ENCODE measurements around a stretch of chr2.

GRCh38 chr2:28544360-28545661, 49.0 kb downstream of the PLB1 start:
- PRO-cap, result no peak
- RAMPAGE, long total RNA, 3 experiments, result no peak in any of the 3 experiments

- PRO-cap, result no peak
- RAMPAGE, long total RNA, 3 experiments, result no peak in any of the 3 experiments
These were observed 104.5 kb downstream of the PLB1 start for GRCh38 chr2:28600218-28600812.

DNA sequence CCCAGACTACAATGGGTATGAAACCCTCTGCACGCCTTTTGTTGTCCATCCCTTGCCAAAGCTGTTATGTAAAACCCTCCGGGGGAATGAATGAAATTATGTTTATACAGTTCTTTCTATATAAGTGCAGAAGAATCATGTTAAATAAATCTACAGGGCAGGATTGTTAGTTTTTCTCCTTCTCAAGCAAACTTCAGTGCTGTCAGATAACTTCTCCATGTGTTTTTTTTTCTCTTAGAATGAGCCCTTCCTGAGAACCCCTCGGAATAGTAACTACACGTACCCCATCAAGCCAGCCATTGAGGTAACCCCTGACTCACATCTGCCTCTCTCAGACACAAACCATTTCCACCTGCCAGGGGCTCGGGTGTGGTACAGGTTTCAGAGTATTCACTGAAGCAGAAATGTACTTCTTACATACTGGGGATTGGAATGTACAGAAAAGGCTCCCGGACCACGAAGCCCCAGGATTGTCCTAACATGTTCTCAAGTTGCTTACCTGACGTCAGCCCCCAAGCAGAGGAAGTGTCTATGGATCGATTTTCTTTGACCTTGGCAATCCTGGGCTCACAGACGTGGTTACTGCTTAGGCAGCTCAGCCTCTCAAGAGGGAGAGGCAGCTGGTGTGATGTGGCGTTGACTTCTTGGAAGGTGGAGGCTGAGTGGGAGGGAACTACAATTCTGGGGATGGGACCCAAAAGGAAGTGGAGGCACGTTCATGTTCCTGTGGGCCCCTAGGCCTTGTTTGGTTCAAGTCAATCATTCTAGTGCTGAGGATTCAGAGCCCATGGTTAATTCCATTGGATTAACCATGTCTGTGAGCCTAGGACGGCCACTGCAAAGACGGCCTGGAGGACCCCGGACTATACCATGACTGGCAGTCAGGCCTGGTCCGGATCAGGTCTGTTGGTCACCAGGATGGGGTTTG, 118.2 kb downstream of the PLB1 start:
- PRO-cap, result no peak
- RAMPAGE, long total RNA, 3 experiments, result no peak in any of the 3 experiments

DNA sequence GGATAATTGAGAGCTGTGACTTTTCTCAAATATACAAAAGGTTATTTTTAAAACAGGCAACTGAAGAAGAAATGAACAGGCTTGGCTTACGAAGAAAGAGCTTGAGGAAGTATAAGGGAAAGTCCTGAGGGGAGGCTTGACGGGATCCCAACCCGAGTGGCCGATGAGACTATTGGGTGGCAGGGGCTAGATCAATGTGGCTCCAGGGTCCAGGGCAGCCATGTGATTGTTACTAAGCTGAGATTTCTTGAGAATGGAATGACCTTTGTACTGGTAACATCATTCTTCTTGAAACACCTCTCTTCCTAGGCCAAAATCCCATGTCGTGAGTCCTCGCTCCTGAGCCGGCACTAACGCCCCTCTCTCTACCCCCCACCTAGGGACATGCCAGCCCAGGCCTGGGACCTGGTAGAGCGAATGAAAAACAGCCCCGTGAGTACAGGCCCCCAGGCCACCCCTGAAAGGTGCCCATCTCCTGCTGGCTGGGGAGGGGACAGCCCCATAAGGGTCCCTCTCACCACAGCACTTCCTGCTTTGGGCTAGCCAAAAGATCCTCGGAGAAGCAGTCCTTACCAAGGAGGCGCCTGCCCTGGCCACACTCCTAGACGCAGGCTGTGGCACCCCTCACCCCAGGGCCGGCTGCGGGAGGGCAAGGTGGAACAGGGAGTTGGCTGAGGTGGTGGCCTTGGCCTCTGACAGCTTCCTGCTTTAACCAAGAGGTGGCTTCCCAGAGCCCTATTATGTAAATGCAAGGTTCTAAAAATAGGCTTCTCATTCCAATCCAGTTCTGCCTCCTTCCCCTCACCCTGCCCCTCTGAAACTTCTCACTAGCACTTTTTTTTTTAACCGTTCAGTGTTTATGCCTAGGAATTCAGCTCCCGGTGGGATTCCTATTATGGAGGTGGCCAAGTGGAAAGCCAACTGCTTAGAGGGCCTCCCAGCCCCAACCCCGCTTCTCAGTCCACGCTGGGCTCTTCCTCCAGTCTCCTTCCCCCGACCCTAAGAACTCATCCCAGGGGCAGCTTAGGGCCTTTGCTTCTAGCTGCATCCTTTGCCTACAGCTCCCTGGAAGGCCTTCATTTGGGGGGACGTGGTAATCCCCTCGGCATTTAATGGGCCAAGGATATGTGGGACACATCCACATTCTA, 126.6 kb upstream of the PPP1CB start:
- PRO-cap, result bidirectional peak, plus-strand start at position 893 of the sequence, minus-strand start at position 713 of the sequence
- RAMPAGE, long total RNA, 3 experiments, result no peak in any of the 3 experiments

- PRO-cap, result no peak
- RAMPAGE, long total RNA, 3 experiments, result no peak in any of the 3 experiments
These were observed 89.6 kb upstream of the PPP1CB start for GRCh38 chr2:28661876-28662509.

DNA sequence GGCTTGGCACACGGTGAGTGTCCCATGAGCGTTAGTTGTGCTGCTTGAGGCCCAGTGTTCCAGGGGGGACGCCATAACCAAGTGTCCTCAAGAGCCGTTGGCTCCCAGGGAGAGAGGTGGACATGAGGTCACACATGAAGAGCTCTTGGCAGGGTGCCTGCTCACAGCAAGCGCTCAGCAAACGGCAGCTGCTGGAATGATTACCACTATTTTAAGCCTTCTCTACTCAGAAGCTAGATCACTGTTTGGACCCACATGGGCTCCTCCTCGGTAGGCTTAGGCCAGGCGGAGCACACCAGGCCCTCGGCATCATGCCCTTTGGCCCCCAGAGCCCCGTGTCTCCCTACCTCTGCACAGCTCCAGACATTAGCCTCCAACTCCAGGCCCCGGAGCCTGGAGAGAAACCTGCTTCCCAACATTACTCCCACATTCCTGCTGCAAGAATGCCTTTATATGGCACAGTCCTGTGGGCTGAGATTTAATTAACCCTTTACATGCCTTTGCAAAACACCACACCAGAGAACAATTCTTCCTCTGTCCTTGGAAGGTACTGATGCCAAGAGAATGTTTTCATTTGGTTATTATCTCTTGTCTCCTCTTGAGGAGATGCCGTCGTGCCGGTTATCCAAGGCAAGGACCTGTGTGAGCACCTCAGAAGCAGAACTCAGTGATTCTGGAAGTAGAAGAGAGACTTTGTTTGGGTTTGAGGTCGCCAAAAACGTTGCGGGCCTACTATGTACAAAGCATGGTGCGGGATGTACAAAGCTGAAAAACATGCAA, 68.3 kb upstream of the PPP1CB start:
- PRO-cap, result unidirectional peak, minus-strand start at position 402 of the sequence
- RAMPAGE, long total RNA, 3 experiments, result no peak in any of the 3 experiments

DNA sequence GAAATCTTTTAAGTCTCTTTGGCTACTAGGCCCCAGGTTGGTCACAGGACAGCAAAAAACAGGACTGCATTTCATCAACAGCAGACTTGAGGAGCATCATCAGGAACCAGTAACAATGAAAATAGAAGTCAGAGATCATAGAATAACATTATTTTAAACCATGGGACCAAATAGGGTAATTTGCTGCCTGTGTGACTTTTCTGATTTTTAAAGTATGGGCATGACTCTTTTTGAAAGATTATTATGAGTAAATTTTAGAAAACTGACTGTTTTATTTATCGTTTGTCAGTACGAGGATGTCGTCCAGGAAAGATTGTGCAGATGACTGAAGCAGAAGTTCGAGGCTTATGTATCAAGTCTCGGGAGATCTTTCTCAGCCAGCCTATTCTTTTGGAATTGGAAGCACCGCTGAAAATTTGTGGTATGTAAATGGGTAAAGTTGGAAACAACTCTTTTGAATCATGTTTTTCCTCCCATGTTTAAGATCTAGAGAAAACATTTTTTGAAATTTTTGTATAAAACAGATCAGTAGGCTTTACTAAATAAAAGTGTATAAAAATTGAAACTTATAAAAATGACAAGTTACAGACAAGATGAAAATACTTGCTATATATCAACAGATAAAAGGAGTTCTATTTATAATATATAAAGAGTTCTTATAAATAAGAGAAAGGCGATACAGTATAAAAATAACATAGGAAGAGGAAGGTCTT, 25.1 kb downstream of the PPP1CB start:
- PRO-cap, result no peak
- RAMPAGE, long total RNA, 3 experiments, result no peak in any of the 3 experiments

DNA sequence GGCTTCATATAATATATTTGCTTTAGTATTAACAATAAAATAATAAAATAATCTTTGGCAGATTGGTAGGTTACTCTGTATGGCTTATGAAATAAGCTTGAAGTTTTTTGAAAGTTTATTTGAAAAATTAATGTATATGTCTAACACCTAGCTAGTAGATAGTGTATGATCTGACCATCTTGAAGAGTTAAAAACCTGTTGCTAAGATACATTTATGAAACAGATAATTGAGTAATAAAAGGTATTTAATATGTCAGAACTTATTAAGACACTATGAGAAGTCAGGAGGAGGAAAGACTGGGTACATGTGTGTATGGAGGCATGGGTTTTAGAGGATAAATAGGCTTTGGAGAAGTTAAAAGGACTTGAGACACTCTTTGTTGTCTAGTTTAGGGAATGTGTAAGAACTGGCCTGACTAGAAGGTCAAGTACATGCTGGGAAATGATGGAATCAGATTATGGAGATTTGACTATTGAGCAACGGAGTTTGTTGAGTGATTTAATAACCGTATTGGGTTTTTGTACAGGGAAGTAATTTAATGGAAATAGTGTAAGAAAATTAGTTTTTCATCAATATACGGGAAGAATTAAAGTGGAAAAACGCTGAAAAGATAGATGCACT, 28.3 kb upstream of the SPDYA start:
- PRO-cap, result no peak
- RAMPAGE, long total RNA, 3 experiments, result no peak in any of the 3 experiments

DNA sequence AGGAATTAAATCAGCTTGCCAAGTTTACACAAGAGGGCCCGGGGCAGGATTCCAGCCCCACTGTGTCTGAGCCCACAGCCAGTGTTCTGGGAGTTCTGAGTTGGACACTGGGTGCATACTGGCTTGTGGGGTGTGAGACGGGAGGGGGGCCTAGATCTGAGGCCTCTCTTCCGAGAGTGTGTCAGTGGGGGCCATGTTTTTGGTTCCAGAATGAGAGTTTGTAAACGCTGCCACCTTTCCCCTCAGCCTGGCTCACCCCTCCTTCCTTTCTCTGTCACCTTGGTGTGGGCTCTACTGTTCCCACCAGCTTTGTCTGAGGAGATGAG, 10.1 kb downstream of the TOGARAM2 start:
- PRO-cap, result unidirectional peak, plus-strand start at position 91 of the sequence
- RAMPAGE, long total RNA, 3 experiments, result no peak in any of the 3 experiments

GRCh38 chr2:29014118-29014621, 33.1 kb downstream of the TOGARAM2 start:
- PRO-cap, result no peak
- RAMPAGE, long total RNA, 3 experiments, result no peak in any of the 3 experiments

- PRO-cap, result no peak
- RAMPAGE, long total RNA, 3 experiments, result start-site peak on the plus strand in 1 of 3 experiments, at chr2:29063291-29063301 at its widest, 7 reads per replicate
These were observed 11.3 kb downstream of the PCARE start for GRCh38 chr2:29062904-29063465.

GRCh38 chr2:29113732-29114490, 1.3 kb upstream of the CLIP4 start:
- PRO-cap, result no peak
- RAMPAGE, long total RNA, 3 experiments, result start-site peak on the plus strand in 1 of 3 experiments, at chr2:29114088-29114219 at its widest, 51 reads per replicate

DNA sequence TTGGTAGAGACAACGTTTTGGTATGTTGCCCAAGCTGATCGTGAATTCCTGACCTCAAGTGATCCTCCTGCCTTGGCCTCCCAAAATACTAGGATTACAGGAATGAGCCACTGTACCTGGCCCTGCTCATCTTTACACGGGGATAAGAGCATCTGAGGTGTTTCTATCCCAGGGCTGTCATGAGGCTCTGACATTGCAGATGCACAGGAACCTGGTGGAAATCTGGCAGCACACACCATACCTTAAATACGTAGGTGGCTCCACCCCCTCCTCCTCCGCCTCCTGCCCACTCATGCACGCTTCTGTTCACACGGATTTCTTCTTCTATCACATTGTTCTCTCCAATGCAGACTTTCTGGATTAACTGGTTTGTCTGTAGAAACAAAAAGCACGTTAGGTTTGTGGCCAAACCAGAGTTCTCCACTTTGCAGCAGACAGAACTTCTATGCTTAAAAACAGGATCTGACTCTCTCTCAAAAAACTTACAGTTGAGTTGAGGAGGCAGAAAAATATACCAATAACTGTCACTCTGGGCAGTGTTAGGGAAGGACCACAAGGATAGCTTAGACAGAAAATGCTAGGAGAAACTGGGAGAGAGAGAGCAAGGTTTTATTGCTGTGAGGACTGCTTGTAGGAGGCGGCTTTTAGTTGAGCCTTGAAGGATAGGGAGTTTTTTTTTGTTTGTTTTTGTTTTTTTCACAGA, 118.3 kb downstream of the CLIP4 start:
- PRO-cap, result no peak
- RAMPAGE, long total RNA, 3 experiments, result no peak in any of the 3 experiments

DNA sequence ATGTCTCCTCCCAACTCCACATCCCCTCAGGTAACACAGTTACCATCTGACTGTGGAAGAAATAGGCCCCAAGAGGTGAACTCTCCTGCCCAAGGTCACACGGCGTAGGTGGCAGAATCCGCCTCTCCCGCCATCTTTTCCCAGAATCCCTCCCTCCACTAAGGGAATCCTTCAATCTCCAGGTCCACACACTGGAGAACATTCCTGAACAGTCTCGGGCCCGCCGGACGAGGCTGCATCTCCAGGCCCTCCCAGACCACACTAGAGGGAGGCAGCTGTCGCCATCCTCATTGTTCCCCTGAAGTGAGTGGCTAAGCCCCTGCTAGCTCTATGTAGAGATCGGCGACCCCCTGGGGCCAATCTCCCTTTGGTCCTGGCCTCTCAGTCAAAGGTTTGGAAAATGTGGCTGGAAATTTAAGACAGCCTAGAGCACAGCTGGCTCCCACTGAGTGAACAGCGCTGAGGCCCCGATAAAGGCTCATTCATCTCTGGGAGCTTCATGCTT, 360.1 kb downstream of the CLIP4 start:
- PRO-cap, result no peak
- RAMPAGE, long total RNA, 3 experiments, result no peak in any of the 3 experiments

DNA sequence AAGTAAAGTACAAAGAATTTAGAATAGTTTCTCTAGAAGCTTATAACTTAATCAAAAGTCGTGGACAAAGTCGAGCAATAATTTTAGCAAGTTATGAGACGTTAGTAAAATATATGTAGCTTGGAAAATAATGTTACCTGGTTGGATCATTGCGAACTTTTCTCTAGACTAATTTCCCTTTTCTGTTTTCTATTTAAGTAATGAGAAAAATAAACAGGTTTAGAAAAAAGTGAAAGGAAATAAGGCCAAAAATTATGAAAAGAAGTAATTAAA, 1.7 kb downstream of the YPEL5 start:
- PRO-cap, result no peak
- RAMPAGE, long total RNA, 3 experiments, result no peak in any of the 3 experiments

DNA sequence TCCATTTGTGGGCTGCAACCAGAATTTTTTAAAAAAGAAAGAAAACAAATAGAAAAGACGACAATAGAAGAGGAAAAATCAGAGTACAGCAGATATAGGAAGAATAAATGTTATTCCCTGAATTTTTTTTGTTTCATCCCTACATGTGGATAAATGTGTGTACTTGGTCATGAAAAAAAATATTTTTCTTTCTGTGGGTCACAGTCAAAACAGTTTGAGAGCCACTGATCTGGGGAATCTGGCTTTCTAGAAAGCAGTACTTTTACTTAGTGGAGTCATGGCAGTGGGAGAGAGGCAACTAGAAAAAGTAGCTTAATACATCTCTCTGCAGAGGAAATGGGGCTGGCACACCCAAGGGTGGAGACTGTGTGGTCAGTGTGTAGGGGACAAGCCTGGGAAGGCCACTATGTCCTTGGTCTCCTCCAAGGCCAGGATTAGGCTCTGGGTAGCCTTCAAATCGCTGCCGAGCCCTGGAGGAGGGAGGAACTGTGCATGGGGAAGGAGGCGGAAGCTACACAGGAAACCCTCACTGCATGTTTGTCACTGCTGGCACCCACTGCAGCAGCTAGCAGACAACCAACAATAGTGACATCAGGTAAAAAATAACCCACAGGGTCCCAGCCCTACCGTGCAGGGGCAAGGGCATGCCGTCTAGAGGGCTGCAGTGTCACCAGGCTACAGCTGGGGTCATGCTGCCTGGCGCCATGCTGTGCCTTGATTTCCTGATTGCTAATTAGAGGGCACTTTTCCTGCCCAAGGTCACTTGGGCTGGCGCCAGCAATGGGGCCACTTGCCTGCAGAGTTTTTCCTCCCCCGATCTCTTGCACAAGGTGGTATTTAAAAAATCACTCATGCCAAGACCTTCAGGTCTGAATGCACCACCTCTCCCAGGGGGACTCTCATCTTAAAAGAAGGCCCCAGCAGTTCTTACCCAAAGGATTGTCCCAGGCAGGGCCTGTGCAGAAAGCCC, 34.8 kb downstream of the LBH start:
- PRO-cap, result no peak
- RAMPAGE, long total RNA, 3 experiments, result no peak in any of the 3 experiments

- PRO-cap, result no peak
- RAMPAGE, long total RNA, 3 experiments, result no peak in any of the 3 experiments
These were observed 107.9 kb downstream of the LBH start for GRCh38 chr2:30339285-30339484.

DNA sequence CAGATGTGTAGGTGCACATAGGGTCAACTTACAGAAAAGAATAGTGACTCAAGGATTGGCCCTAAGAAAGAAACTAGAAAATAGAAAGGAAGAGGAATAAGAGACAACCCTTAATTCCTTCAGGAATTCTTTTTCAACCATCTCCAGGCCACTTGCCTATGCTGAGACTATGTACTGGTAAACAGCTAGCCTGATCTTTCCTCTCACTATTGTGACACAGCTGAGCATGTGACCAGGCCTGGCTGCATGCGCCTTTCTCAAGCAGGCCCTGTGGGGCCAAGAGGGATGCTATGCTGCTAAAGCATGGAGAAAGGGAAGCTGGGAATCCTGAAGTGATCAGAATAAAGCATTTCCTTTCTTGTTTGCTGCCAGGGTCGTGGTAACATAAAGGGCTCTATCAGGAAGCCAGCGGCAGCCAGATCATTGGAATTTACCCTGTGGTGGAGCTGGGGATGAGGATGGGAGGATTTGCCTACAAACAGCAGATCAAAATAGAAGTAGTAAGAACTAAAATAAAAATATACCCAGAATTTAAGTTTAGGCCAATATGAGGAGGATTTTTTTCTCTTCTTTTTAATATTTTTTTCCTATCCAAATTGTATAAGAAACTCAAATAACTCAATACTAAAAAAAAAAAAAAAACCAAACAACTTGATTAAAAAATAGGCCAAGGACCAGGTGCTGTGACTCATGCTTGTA, 29.7 kb upstream of the LCLAT1 start:
- PRO-cap, result unidirectional peak, minus-strand start at position 169 of the sequence
- RAMPAGE, long total RNA, 3 experiments, result no peak in any of the 3 experiments

DNA sequence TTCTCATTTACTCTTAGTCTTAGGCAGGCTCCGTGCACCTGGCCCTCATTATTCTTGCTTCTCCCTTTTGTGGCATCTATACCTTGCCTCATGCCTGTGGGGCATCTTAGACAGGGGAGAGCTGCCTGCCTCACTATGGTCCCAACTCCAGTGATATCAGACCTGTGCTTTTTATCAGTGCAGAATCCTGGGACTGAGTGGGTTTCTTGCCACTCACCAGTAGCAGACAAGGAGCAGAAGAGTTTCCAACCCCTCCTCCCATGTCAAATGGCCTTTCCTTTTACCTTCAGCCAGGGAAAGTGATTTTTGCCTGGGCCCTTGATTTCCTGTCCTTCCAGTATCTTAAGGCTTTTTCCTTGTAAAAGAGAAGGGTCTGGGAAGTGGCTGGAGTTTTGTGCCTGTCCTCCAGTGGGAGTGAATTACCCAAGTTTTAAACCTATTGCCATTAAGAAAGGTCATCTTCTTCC, 136.4 kb downstream of the CAPN13 start:
- PRO-cap, result no peak
- RAMPAGE, long total RNA, 3 experiments, result no peak in any of the 3 experiments

DNA sequence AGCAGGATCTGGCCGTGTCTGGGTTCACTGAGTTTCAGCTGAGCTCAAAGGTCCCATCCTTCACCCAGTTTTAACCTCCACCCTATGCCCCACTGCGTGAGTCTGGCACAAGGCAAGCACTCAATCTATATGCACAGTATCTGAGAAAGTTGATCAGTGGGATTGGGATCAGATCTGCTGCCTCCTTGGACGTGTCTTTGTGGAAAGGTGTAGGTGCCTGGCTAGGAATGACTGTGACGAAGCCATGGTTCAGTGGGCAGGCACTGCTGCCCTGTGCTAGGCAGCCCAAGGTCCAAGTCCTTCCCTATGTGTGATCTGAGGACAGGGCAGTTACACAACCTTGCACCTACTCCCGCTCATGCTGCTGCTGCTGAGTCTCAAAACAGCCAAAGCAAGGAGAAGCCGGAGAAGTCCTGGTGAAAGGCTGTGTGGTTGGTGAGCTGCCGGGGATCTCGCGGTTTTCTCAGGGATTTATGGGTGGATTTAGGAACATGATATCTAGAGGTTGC, 54.7 kb downstream of the GALNT14 start:
- PRO-cap, result no peak
- RAMPAGE, long total RNA, 3 experiments, result no peak in any of the 3 experiments

Measured in subcutaneous adipose tissue (tissue), 3 donors.